Body of pancreas (tissue), 2 donors: ENCODE data around the gene MMD2.

GRCh38 chr7:2681860-2682295 lies 6.1 kb upstream of the AMZ1 start:
- PRO-cap: no peak
- RAMPAGE, long total RNA, 2 experiments: no peak in any of the 2 experiments

DNA sequence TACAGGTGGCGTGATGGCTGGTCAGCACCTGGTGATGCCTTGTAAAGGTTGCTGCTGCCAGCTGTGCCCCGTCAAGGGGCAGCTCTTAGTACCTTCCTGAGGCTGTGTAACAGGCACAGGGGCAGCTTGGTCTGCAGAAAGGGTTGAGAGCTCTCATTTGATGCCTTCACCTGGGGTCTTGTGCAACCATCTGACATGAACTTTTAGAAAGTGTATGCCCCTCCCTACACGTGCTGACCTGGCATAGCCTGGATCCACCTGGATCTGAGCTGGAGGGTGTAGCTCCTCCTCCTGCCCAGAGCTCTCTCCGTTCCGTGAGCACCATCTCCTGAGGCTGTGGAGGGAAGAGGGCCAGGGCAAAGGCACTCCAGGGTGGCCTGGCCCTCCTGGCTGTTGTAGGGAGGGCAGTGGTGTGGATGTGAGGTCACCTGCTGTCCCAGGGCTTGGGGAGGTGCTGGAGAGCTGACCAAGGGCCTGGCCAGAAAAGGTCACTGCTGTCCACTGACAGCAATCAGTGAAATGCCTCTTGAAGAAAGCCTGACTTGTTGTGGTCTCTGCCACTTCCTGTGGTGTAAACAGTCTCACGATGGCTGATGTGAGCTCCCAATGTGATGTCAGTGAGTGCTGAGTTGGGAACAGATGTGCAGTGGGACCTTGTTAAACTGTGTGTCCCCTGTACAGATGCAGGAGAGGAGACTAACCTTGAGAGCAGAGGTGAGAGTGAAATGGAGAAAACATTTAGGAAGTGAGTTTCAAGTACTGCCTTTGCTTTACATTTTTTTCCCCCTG lies 23.0 kb downstream of the AMZ1 start:
- PRO-cap: no peak
- RAMPAGE, long total RNA, 2 experiments: no peak in any of the 2 experiments

DNA sequence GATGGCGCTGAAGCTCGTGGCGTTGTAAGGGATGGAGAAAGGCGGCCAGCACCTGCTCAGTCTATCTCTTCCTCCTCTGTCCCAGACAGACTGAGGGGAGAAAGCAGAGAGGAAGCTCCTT lies 46.4 kb downstream of the AMZ1 start:
- PRO-cap: no peak
- RAMPAGE, long total RNA, 2 experiments: no peak in any of the 2 experiments

GRCh38 chr7:2762205-2762946 lies 74.4 kb downstream of the AMZ1 start:
- PRO-cap: no peak
- RAMPAGE, long total RNA, 2 experiments: no peak in any of the 2 experiments

DNA sequence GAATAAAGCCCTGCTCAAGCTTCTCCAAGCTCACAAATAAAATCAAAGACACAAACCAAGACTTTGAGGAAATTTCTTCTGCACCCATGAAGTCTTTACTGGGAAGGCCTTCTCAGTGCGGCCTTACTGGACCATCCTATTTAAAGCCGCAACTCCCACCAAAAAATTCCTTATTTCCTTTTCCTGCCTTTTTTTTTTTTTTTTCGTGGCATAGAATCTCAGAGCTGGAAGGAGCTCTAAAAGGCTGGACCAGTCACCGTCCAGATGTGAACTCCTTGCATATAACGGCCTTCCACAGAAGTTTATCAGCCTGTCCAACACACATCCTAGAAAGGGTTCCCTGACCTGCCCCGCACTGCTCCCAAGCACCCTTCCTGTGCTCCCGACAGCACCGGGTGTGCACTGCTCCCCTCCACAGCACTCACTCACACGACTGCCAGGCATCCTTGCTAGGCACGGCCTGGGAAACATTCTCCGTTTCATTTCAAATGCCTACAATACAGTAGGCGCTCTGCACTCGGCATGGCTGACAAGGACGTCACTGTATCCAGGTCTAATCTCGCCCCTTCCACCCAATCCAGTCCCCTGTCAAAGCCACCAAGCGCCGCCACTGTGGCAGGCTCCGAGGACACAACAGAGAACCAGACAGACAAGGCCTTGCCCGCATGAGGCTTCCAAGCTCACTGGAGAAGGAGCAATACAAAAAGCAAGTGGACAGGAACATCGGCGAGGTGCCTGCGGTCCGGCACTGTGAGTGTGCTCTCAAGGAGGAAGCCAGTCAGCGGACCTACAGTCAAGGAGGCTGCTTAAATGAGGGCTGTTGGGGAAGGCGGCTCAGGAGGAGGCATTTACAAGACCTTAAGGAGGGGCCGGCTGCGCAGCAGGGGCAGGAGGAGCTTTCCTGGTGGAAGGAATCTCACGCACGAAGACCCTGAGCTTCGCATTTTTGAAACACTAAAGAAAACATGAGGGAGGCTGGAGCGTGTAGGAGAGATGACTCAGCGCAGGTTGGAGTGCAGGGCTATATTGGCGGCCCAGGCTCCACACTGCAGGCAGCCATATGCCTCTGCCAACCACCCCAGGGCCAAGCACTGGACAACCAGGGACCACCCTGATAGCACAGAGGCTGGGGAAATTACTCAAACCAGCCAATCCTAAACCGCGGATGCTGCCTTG lies 29.3 kb downstream of the GNA12 start:
- PRO-cap: no peak
- RAMPAGE, long total RNA, 2 experiments: no peak in any of the 2 experiments

- PRO-cap: bidirectional peak, plus-strand start at chr7:2860851, minus-strand start at chr7:2860667; unidirectional peak, minus-strand start at chr7:2861081
- RAMPAGE, long total RNA, 2 experiments: no peak in any of the 2 experiments
Observed at GRCh38 chr7:2860484-2861285, 16.6 kb upstream of the GNA12 start.

- PRO-cap: no peak
- RAMPAGE, long total RNA, 2 experiments: no peak in any of the 2 experiments
Observed at GRCh38 chr7:3260292-3260664, 40.8 kb upstream of the SDK1 start.

GRCh38 chr7:3529028-3529917 lies 228.2 kb downstream of the SDK1 start:
- PRO-cap: no peak
- RAMPAGE, long total RNA, 2 experiments: start-site peak on the plus strand in 1 of 2 experiments, at chr7:3529313-3529508 at its widest, 7 to 9 reads per replicate

DNA sequence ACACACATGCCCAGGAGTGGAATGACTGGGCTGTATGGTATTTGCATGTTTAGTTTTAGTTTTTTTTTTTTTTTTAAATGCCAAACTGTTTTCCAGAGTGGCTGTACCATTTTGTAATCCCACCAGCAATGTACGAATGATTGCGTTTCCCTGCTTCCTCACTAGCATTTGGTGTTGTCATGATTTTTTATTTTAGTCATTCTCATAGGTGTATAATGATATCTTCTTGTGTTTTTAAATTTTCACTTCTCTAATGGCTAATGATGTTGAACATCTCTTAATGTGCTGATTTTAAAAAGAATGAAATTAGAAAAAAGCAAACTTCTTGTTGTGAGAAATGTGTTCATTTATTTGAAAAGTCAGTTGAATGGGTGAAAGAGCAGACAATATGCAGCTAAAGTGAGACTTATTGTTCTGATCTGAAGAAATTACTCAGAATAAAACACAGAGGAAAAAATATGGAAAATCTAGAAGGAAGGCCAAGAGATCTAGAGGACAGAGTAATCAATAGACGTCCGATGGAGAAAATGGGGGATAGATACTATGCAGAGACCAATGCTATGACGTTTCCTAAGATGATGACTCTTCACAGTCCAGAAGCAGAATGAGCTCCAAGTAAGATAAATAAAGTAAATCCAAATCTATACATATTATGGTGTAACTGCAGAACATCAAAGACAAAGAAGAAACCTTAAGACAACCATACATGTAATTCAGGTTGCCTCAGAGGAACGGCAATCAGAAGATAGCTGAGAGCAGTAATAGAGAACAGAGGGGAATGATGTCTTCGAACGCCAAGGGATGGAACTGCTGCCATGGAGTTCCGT lies 350.2 kb downstream of the SDK1 start:
- PRO-cap: no peak
- RAMPAGE, long total RNA, 2 experiments: no peak in any of the 2 experiments

DNA sequence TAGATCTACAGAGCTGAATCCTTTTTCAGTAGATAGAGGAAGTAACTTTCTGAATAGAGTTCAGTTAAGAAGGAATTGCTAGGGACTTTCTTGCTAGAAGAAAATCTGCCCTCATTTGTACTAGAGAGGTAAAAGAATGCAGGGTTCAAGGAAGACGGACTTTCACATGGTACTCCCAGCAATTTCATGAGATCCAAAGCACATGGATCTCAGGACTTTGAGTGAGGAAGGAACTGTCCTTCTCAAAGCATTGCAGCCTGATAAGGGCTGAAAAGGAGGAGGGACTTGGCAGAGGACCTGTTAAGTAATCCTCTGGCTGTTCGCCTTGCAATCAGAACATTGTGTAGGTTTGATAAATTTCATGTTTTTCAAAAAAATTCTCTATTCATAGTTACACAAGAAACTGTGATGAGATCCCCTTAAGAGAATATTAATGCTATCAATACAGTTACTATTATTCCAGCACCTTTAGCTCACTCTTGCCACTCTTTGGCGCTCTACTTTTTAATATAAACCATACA lies 424.1 kb downstream of the SDK1 start:
- PRO-cap: no peak
- RAMPAGE, long total RNA, 2 experiments: no peak in any of the 2 experiments

- PRO-cap: no peak
- RAMPAGE, long total RNA, 2 experiments: no peak in any of the 2 experiments
Observed at GRCh38 chr7:4144772-4145616, 537.1 kb upstream of the FOXK1 start.

DNA sequence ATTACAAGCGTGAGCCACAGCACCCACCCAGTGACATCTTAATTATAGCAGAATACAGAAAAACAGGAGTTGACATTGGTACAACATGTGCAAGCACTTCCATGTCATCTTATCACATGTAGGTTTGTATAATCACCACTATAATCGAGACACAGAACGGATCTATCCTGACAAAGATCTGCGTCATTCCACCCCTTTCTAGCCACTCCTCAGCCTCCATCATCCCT lies 262.3 kb upstream of the FOXK1 start:
- PRO-cap: no peak
- RAMPAGE, long total RNA, 2 experiments: no peak in any of the 2 experiments

- PRO-cap: no peak
- RAMPAGE, long total RNA, 2 experiments: no peak in any of the 2 experiments
Observed at GRCh38 chr7:4742119-4742523, 33.3 kb upstream of the AP5Z1 start.

DNA sequence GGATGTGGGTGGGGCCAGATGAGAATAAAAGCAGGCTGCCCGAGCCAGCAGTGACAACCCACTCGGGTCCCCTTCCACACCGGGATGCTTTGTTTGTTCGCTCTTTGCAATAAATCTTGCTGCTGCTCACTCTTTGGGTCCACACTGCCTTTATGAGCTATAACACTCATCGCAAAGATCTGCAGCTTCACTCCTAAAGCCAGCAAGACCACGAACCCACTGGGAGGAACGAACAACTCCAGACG lies 18.8 kb downstream of the AP5Z1 start:
- PRO-cap: no peak
- RAMPAGE, long total RNA, 2 experiments: no peak in any of the 2 experiments

DNA sequence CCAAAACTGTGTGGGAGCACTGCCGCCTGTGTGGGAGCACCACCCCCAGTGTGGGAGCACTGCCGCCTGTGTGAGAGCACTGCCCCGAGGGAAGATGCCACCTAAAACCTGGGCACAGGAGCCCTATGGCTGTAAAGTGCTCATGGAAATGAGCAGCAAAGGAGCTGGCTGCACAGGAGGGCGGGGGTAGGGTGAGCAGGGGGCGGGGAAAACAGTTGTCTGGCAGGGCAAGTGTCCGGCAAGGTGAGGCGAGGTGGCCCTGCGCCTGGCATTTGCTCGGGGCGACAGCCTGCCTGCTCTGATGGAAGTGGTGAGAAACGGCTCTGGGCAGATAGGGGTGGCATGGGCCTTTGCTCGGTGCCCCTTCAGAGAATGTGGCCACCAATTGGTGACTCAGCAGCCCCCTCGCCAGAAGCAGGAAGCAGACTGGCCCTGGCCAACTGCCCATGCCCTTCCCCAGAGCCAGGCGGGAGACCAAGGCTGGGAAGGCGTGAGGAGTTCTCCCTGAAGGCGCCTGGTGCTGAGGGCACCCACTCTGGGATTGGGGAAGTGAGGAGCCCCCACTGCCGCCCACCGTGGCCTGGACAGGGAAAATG lies 26.1 kb downstream of the PAPOLB start:
- PRO-cap: unidirectional peak, plus-strand start at position 459 of the sequence
- RAMPAGE, long total RNA, 2 experiments: no peak in any of the 2 experiments

DNA sequence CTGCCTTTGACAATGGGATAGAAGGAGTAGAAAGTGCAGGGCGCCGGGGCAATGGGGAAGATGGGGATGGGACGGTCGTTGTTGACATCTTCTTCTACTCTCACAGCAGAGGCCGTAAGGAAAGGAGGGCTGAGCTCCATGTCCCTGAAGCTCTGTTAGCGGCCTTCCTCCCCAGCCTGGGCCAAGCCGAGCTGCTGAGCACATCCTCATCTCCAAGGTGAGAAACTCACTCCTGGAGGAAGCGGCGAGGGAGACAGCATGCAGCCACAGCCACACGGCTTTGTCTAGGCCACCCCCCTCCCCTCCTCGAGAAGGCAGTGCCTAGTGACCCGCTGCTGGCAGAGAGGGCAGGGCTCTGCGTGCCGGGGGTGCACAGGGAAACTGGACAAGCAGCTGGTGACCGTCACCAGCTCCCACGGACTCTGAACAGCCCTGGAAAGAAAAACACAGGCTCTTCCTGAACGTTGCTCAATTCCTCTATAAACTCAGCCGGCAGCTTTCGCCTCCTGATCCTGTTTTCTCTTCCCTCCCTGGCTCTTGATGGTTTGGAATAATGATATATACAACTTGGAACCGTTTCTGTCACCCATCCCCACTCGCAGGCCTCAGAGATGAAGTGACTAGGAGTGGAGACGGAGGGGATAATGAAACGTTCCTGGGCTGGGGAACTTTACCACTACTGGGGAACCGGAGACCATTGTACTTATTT lies 19.5 kb downstream of the PAPOLB start:
- PRO-cap: no peak
- RAMPAGE, long total RNA, 2 experiments: no peak in any of the 2 experiments

- PRO-cap: no peak
- RAMPAGE, long total RNA, 2 experiments: no peak in any of the 2 experiments
Observed at GRCh38 chr7:4958843-4959690, at the start of gene MMD2. Gene MMD2 (minus strand): TSS chr7:4959187.

DNA sequence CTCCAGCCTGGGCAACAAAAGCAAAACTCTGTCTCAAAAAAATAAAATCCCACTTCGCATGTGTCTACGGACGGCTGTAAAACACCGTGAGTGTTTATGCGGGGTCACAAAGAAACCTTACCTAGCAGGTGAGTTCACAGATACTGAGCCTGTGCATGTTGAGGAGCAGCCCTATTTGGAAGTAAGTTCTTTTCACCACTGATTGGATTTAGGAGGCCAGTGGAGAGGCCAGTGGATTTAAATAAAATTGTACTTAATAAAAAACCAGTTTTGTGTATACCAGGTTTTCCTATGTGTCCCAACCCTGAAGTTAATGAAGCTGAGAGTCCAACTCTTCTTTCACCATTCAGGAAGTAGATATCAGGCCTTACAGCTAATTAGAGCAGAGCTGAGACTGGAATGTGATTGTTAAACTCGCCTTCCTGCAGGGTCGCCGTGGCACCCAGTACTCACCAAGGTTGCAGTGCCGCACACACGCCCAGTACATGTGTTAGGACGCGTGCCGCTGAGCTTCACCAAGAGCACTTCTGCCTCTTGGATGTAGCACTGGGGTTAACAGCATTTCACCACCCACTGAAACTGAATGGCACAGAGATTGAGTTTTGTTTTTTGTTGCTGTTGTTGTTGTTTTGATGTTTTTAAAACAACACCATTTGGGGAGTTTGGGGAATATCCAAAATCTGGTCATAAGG lies 21.6 kb downstream of the WIPI2 start:
- PRO-cap: no peak
- RAMPAGE, long total RNA, 2 experiments: no peak in any of the 2 experiments

DNA sequence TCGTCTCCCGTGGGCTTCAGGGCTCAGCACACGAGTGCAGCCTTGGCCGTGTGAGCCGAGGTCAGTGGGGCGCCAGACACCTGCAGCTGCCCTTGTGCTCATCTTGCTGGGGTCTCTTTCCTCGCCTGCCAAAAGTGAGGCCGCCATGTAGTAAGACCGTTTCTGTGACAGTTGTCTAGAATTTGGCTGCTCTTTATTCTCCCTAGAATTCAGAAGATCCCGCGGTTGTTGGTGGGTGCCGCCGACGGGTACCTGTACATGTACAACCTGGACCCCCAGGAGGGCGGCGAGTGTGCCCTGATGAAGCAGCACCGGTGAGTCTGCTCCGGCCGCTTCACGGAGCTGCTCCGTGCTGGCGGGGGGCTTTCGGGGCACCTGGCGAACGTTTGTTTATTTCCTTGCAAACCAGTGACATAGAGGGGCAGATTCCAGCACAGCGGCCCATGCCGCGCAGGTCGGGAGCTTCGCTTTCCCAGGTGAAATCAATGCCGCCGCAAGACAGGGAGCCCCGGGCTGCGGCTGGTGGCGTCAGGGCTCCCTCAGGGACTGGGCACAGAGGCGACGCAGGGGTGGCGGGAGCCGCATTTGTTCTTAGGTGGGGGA lies 38.0 kb downstream of the WIPI2 start:
- PRO-cap: no peak
- RAMPAGE, long total RNA, 2 experiments: no peak in any of the 2 experiments

- PRO-cap: no peak
- RAMPAGE, long total RNA, 2 experiments: no peak in any of the 2 experiments
Observed at GRCh38 chr7:5231123-5231761, 41.2 kb downstream of the WIPI2 start.